Colon Carcinoma Metastatic in the Lung (tissue), 2 donors: ENCODE results near the genes PTPRT and SRSF6.

GRCh38 chr20:40443814-40444078 is 245.3 kb downstream of the MAFB start:
- PRO-cap, 2 experiments = no peak in any of the 2 experiments

DNA sequence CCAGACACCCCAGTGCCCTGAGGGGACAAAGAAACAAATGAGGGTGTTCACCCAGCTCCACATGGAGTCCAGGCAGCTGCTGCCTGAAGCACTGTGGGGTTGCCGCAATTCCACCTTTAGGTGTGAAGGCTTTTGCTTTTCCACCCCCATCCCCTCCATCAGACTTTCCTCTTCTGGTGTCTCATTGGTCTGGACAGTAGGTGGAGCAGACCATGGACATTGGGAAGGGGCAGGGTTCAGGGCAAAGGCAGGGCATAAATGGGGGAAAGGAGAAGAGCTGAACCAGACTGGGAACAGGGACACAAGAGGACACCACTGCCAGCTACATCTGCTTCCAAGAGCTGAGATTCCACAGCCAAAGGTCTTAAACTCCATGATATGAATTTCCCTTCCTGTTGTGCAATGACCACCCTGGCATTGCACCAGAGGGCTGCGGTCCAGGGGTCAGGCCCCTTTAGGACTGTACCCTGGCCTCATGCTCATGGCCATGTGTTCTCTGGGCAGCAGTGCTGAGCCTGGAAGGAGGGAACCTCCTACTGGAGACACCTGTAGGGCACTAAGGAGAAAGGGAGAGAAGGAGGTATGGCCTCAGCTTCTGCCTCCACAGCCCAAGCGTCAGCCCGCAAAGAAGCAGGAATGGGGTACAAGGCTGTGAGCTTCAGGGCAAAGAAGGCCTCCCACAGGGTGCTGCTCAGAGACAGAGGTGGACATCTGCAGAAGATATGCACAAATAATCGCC is 137.9 kb downstream of the MAFB start:
- PRO-cap, 2 experiments = no peak in any of the 2 experiments

- PRO-cap, 2 experiments = no peak in any of the 2 experiments
Observed at GRCh38 chr20:40669577-40670080, 19.4 kb downstream of the MAFB start.

DNA sequence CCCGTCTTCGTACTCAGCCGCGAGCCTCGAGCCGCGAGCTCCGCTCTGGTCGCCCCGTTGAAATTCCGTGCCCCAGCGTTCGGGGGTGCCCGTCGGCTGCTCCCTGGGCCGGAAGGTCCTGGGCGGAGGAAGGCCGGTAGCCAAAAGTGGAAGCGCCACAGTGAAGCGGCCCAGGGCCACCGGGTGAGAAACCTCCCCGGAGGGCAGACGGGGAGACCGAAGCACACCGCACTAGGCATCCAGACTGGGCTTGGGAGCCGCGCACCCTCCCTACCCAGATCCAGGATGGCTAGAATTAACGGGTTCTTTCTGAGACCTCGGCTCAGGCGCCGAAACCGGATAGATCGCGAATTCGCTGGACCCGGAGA is 1.3 kb upstream of the MAFB start:
- PRO-cap, 2 experiments = no peak in any of the 2 experiments

GRCh38 chr20:41012627-41013321 is 15.8 kb upstream of the TOP1 start:
- PRO-cap, 2 experiments = no peak in any of the 2 experiments

- PRO-cap, 2 experiments = no peak in any of the 2 experiments
Observed at GRCh38 chr20:41034079-41034712, 5.6 kb downstream of the TOP1 start.

DNA sequence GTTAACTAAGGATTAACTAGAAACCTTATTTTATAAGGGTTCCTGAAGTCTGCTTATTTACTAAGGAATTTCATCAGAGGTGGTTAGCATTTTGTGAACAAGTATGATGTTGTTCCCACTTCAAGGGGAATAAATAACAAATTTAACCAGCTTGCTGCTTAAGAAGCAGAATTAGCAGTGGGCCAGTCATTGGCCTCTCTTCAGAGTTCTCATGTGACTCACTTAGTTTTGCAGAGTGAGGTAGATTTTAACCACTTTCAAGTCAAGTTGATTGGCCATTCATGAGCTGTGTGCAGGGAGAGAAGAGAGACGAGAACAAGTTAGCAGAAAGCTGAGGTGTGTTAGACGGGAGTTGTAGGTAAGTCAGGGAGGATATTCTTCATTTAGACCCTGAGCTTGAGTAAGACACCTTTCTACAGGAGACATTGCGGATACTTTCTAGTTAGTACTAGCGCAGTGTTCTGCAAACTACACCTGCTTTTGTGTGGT is 18.1 kb downstream of the TOP1 start:
- PRO-cap, 2 experiments = no peak in any of the 2 experiments

GRCh38 chr20:41202662-41203733 is 65.7 kb downstream of the PLCG1 start:
- PRO-cap, 2 experiments = no peak in any of the 2 experiments

DNA sequence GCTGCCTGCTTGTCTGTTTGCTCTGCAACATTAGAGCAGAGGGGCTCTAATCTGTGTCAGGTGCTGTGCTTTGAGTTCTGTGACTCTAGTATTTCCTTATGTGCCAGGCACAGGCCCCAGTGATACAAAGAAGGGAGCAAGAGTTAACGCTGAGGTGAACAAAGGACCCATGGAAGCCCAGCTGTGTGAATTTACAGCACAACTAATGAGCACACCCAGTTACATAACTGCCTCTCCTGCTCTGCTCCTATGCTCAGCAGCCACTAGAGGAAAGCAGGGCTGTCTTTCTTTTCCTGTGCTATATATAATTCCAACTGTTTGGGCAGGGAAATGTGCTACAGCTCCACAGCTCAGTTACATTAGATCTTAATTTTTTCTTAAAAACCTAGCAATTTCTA is 72.2 kb downstream of the ZHX3 start:
- PRO-cap, 2 experiments = no peak in any of the 2 experiments

GRCh38 chr20:41261944-41262403 is 55.6 kb downstream of the ZHX3 start:
- PRO-cap, 2 experiments = no peak in any of the 2 experiments

DNA sequence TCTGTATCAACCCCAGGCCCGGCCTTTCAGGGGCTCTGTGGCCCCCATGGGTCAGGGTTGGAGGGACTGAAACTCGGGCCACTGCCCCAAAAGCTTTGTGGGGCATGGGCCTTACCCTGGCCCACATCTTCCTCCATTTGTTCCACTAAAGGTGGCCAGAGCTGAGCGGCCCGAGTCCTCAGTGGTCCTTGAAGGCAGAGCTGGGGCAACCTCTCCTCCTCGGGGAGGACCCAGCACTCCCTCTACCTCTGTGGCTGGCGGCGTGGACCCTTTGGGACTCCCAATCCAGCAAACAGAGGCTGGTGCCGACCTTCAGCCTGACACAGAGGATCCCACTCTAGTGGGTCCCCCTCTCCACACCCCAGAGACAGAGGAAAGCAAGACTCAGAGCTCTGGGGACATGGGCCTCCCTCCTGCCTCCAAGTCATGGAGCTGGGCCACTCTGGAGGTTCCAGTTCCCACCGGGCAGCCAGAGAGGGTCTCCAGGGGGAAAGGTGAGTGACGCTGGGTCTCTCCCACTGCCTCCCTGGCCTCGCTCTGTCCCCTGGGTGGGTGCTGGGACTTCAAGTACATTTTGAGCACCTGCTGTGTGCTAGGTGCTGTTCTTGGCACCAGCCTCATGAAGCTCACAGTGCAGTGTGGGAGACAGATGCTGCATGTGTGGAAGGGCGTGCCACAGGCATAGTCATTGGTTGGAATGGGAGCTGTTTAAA is 9.4 kb downstream of the LPIN3 start:
- PRO-cap, 2 experiments = no peak in any of the 2 experiments

- PRO-cap, 2 experiments = no peak in any of the 2 experiments
Observed at GRCh38 chr20:41470189-41470933, 103.7 kb upstream of the EMILIN3 start.

DNA sequence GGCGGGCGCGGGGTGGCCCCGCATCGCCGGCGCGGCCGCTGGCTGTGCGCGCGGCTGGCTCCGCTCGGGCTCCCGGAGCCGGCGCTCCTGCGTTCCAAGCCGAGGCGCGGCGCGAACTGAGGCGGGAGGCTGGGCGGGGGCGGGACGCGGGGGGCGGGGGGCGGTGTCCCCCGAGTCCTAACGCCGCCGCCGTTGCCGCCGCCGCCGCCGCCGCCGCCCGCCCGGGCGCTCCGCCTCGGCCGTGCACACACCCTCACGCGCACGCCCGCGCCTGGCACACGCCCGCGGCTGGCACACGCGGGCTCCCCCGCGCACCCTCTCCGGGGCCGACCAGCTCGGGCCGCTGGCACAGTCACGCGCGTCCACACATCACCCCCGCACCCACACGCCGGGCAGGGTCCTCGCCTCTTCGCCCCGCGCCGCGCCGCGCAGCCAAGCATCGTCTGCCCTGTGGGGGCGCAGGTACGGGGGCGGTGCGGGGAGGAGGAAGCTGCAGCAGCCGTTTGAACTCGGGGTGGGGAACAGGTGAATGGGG is at the start of gene PTPRT:
TSS of gene PTPRT (minus strand) at position 118 of the 535 bp plus-strand sequence.
- PRO-cap, 2 experiments = no peak in any of the 2 experiments

DNA sequence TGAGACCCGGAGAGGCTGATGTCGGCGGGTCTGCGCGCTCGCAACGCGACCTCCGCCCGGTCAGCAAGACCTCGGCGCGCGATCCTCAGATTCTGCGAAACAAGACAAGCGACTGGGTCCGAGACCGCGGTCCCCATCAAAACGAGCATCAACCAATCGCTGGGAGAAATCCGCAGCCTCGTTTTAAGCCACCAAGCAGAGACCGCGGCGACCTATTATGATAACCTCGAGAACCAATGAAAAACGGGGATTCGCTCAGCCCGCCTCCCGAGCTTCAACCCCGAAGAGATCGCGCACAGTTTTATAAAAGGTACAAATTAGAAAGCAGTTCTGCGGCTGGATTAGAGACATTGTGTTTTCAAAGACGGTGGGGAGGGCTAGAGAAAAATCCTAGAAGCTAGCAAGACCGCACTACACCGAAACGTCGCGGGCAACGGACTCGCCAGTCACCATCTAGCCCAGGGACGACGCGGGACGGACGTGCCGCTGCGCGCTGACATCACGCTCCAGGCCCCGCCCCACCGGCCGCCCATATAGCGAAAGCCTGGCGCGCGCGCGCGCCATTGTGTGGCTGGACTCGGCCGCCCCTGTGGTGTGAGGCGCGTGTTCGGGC is at the start of gene SRSF6:
TSS of gene SRSF6 (plus strand) at position 563 of the 613 bp plus-strand sequence.
- PRO-cap, 2 experiments = peak in 2 of 2 experiments; most common plus-strand start position 563 of the sequence (in 2); most common minus-strand start position 87 of the sequence (in 1)

DNA sequence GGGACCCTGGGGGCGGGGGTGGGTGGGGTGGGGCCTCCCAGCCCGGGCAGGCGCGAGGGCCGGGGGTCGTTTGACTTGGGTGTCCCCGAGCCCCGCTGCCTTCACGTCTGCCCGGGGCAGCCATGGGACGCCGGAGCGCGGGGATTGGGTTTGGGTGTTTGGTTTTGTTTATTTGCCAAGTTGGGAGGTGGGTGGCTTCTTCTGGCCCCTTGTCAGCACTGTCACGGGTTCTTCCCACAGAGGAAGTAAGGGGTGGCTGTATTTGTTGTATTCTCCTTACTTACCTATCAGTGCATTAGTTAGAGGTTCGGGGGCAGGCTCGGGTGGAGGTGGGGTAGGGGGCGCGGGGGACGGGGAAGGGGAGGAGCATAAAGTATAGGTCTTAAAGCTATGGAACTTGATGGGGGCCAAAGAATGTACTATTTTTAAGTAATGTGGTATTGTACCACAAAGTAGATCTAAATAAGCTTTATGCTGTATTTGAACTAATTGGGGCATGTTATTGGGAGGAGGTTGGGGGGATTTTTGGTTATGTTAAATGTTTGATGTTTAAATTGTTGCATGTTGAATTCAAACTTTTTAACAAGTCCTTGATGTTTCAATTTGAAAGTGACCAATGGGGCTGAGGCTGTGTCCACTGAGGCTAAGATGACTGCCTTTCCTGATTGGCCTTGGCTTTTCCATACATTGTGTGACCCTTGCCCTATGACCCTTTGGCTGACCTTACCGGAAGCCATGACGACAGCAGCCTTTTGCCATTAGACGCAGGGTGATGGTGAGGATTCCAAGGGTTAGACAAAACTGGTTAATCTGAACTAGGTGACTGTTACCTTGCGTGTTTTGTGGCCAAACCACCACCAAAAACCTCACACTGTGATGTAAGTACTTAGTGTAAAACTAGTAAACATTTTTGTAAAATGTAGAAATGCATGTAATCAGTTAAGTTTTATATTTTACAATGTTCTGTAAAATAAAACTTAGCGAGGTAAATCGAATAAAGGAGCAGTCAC is 1.2 kb downstream of the SRSF6 start:
- PRO-cap, 2 experiments = no peak in any of the 2 experiments

DNA sequence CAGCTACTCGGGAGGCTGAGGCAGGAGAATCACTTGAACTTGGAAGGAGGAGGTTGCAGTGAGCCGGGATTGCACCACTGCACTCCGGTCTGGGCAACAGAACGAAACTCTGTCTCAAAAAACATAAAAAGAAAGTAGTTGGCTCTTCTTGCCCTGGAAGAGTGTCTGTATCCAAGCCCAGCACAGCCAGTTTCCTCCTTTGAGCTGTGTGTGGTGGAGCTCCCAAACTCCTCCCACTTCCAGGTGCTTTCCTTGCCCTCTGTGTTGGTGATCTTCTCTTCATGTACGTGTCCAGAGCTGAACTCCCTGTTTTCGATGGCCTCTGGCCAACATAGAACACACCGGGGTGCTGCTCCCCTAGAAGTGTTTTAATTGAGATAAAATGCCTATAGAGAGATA is 16.7 kb upstream of the SGK2 start:
- PRO-cap, 2 experiments = no peak in any of the 2 experiments

DNA sequence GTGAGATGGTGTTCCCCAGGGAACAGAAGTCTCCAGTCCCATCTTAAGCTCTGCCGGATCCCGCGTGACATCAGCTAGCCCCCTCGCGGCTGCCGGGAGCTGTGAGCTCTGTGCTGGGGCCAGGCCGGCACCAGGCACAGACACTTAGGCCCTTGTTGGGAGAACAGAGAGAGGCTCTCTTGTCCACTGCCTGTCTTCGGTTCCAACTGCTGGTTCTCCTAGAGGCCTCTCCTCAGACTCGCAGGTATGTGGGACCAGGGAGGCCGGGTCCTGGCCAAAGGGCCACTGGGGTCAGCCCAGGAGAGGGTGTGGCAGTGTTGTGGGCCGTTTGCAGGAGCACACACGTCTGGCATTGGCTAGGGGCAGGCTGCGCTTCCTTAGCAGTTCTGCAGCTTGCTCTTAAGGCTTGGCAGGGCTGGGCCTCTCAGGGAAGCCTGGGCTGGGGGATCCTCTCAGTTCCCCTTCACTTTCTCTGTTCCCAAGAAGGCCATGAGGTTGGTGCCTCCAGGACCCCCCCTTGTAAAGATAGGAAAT is 6.3 kb downstream of the SGK2 start:
- PRO-cap, 2 experiments = no peak in any of the 2 experiments

DNA sequence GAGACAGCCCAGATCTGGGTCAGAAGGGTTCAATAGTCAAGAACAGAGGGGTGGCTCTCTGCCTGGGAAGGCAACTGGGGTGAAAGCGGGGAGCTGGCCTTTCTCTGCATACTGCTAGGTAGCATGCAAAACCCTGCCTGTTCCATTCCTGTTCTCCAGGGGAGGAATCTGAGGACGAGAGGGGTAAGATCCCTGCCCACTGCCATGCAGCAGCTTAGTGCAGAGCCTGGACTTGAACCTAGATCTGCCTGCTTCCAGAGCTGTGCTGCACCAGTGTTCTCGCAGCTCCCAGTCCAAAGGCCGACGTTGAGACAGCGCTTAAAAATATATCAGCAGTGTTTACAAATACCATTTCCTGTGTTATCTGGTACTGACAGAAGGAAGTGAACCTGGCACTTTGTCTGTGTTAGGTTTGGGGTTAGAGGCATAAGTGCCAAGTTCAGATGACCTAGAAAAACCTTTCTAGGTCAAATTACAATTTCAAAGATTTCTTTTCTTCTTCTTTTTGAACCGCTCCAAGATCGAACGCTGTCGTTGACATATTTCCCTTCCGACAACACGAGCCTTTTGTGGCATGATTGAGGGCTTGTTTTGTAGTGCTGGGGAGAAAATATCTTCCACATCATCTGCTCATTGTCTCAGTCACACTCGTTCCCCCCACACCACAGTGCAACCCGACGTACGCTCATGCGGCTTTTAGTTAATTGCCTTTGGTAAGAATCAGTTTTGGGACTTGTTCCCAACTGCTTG is 44.6 kb downstream of the TOX2 start:
- PRO-cap, 2 experiments = no peak in any of the 2 experiments

GRCh38 chr20:43964059-43964681 is 49.5 kb downstream of the TOX2 start:
- PRO-cap, 2 experiments = no peak in any of the 2 experiments

DNA sequence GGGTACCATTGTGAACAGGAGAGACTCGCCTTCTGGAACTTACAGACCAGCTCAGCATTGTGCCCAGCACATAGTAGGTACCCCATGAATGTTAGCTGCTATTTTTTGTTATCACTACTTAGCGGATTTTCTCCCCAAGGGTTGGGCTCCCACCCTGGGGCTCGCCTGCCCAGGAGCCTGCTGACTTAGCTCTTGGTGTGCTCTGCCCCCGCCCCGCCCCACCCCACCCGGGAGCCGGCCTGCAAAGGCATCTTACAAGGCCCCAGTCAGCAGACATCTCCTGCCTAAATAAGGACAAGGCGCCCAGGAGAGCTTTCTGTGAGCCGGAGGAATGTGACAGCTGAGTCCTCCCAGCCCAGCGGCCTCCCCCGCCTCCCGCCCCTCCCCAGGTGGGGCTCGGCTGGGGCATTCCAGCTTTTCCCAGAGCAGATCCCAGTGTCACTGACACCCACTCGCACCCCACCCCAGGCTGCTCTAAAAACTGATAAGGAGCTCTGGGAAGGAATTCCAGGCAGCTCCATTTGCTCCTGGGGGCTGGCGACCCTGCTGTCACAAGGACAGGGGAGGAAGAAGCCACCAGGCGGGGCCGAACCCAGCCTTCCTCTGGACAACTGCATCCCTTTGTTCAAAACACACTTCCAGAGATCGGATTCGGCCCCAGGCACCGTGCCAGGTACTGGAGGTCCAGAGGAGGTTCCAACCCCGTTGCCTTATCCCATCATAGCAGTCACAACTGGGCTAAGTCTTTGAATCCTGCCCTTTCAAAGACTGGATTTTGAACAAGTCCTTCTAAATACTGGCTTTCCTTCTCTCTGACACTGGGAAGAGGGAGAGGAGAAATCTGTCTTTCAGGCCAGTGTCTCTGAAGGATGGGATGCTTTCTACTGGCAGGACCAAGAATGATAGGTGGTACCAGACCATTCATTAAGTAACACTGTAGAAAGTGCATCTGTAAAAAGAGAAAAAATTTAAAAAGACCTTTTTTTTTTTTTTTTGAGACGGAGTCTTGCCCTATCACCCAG is 49.6 kb downstream of the JPH2 start:
- PRO-cap, 2 experiments = no peak in any of the 2 experiments